Esophagus muscularis mucosa (tissue), 4 donors: ENCODE data around the genes ZNF710, SEMA4B and CIB1.

- PRO-cap = no peak
- RAMPAGE, long total RNA, 4 experiments = no peak in any of the 4 experiments
Observed at GRCh38 chr15:89674293-89674839, 4.8 kb downstream of the PLIN1 start.

GRCh38 chr15:89813527-89814542, 817 bp downstream of the ANPEP start:
- PRO-cap = no peak
- RAMPAGE, long total RNA, 4 experiments = no peak in any of the 4 experiments

- PRO-cap = bidirectional peak, plus-strand start at chr15:90001476, minus-strand start at chr15:90001376
- RAMPAGE, long total RNA, 4 experiments = start-site peak on the plus strand in 4 of 4 experiments, at chr15:90000767-90001579 at its widest, 23 to 30 reads per replicate
Observed at GRCh38 chr15:90000991-90001562, at the start of gene ZNF710. Gene ZNF710, plus strand, starts transcription at chr15:90001324.

GRCh38 chr15:90015791-90016192, 14.7 kb downstream of the ZNF710 start:
- PRO-cap = no peak
- RAMPAGE, long total RNA, 4 experiments = no peak in any of the 4 experiments

DNA sequence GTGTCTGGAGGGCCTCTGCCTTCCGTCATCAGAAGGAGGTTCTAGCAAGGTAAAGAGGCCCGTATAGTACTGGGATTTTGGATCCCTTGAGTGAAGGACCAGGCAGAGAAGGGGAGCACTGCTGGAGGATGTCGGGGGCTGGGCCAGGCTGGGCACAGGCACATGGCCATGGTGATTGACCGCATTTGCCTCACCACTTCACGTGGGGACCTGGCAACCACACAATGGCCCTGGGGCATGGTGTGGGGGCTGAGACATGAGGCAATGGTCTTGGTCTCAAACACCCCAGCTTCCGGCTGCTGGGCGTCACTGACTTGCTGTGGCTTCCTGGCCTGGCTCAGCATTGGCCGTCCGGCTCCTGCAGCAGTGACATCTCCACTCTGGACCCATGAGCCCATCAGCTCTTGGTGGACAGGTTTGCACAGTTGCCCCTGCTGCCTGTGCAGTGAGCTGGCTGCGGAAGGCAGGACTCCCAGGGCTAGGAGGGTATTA, 33.9 kb downstream of the ZNF710 start:
- PRO-cap = bidirectional peak, plus-strand start at position 343 of the sequence, minus-strand start at position 120 of the sequence
- RAMPAGE, long total RNA, 4 experiments = no peak in any of the 4 experiments

DNA sequence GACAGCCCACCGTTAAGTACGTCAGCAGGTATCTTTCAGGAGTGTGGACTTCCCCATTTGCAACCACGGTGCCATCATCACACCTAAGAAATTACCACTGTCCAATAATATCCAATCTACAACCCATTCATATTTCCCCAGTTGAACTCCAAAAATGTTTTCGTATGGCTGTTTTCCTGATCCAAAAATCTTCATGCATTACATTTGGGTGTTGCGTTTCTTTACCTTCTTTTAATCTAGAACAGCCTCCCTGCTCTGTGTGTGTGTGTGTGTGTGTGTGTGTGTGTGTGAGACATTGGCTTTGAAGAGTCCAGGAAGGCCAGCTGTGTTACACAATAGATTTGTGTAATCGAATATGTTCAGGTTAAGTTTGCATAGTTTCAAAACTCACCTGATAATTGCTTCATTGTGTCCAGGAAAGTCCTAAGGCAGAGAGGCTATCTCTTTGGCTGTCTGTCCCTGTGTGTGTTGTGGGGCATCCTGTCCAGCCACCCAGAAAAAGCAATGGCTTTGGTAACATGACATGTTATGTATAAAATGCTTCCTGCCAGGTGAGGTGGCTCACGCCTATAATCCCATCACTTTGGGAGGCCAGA, 37.4 kb downstream of the ZNF710 start:
- PRO-cap = no peak
- RAMPAGE, long total RNA, 4 experiments = no peak in any of the 4 experiments

DNA sequence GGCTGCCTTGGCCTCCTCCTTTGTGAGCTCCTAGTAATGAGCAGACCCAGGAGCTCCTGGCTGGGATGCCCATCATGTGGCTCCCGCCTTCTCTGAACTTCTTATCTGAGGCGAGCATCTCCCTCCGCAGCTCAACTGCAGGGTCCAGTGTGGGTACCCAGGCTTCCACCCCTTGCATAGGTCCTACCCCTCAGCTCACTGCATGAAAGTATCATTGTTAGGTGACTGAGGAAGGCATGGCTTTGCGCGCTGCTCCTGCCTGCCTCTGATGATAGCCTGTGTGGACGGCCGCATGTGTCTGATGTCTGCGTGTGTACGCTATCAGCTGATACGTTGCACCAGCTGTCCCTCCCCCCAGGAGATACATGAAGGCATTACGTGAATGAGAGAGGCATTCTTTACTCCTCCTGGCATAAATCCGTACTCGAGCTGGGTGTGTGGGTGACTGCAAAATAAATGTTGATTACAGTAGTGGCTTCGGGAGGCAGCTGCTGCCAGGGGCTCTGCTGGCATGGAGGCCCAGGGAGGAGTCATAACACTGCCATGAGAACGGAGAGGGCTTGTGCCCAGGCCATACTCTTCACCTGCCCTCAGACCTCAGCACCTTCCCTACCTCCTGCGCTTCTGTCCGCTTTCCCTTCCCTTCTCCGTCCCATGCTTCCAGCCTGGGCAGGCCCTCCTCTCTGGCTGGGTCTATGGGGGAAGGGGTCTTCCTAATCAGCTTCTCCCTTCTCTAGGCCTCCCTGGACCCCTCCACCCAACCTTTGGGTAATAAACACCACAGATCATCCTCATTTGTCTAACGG, 48.8 kb downstream of the ZNF710 start:
- PRO-cap = no peak
- RAMPAGE, long total RNA, 4 experiments = no peak in any of the 4 experiments

- PRO-cap = no peak
- RAMPAGE, long total RNA, 4 experiments = no peak in any of the 4 experiments
Observed at GRCh38 chr15:90053567-90054356, 48.5 kb downstream of the IDH2 start.

- PRO-cap = no peak
- RAMPAGE, long total RNA, 4 experiments = no peak in any of the 4 experiments
Observed at GRCh38 chr15:90087922-90088422, 14.3 kb downstream of the IDH2 start.

DNA sequence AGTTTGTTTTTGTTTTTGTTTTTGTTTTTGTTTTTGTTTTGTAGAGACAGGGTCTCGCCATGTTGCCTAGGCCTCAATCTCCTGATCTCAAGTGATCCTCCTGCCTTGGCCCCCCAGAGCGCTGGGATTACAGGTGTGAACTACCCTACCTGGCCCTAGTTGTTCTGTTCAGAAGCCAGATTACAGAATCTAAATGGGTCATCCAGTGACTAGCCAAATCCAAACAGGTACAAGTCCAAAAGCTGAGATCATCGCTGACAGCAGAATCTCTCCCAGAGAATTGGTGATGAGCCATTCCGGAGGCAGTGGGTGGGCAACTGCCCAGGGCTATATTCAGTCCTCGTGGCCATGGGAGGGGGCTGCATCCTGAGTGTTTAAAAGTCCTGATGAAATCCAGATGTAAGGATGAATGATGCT, 47.5 kb upstream of the SEMA4B start:
- PRO-cap = no peak
- RAMPAGE, long total RNA, 4 experiments = no peak in any of the 4 experiments

GRCh38 chr15:90200595-90201833, at the start of gene SEMA4B:
Gene SEMA4B, plus strand, starts transcription at chr15:90201330.
- PRO-cap = bidirectional peak, plus-strand start at chr15:90201351, minus-strand start at chr15:90201254; bidirectional peak, plus-strand start at chr15:90201558, minus-strand start at chr15:90201552
- RAMPAGE, long total RNA, 4 experiments = no peak in any of the 4 experiments

DNA sequence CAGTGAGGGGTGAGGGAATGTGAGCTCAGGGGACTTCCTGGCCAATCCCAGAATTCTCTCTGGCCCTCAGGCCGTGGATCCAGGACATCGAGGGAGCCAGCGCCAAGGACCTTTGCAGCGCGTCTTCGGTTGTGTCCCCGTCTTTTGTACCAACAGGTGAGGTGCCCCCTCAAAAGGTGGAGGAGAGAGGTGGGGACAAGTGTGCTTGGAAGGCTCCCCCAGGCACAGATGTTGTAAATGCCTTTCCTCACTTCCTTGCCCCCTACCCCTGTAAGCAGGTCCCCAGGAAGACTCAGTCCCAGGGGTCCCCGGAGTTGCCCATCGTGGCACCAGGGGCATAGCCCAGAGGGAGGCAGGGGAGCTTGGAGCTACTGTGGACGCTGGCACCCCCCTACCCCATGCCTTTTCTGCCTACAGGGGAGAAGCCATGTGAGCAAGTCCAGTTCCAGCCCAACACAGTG, 6.2 kb downstream of the CIB1 start:
- PRO-cap = no peak
- RAMPAGE, long total RNA, 4 experiments = no peak in any of the 4 experiments

DNA sequence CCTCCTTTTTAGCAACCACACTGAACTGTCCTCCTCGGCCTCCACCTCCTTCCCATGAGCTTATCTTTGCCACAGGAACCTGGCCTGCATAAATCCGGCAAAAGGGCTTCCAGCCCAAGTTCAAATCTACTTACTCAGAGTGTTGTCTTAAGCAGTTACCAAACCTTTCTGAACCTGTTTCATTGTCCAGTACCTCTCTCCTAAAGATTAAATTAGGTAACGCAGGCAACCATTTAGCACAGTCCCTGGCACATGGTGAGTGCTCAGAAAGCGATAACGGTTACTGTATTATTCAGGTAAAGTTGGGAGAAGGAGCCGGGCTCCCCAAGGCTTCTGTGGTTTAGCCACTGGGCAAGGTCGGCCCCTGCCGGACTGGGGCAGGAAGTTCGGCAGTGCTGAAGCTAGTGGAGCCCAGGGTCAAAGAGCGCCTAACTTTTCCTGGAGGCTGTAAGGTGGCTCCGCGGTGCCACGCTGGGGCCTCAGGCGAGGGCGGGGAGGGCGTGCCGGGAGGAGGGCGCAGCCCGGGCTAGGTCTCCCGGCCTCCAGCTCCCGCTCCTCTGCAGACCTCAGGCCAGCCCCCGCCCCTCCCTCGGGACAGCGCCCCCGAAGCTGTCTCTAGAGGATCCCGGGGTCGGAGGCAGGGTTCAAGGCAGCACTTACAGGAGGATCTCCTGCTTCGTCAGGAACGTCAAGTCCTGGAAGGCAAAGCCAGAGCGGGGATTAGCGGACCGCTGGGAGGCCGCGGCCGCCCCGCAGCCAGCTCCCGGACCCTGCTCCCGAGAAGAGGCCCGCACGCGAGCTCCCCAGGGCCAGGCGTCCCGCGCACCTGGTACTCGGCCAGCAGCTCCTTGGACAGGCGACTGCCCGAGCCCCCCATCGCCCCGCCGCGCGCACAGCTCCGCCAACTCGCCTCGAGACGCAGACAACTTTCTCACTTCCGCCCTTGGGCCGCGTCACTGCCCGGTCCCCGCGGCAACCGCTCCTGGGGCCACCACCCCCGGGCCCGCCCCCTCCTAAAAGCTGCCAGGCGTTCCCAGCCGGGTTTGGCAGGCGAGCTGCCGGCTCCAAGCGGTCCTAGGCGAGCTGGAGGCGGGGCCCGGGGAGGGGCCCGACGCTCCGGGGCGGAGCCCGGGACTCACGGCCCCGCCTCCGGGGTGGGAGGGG, at the start of gene CIB1:
TSS of gene CIB1 (minus strand) at position 933 of the 1,164 bp plus-strand sequence.
- PRO-cap = bidirectional peak, plus-strand start at position 482 of the sequence, minus-strand start at position 377 of the sequence; bidirectional peak, plus-strand start outside the sequence, minus-strand start at position 958 of the sequence
- RAMPAGE, long total RNA, 4 experiments = start-site peak on the minus strand in 4 of 4 experiments, centred at positions 924 to 929 of the sequence, 76 to 319 reads per replicate

DNA sequence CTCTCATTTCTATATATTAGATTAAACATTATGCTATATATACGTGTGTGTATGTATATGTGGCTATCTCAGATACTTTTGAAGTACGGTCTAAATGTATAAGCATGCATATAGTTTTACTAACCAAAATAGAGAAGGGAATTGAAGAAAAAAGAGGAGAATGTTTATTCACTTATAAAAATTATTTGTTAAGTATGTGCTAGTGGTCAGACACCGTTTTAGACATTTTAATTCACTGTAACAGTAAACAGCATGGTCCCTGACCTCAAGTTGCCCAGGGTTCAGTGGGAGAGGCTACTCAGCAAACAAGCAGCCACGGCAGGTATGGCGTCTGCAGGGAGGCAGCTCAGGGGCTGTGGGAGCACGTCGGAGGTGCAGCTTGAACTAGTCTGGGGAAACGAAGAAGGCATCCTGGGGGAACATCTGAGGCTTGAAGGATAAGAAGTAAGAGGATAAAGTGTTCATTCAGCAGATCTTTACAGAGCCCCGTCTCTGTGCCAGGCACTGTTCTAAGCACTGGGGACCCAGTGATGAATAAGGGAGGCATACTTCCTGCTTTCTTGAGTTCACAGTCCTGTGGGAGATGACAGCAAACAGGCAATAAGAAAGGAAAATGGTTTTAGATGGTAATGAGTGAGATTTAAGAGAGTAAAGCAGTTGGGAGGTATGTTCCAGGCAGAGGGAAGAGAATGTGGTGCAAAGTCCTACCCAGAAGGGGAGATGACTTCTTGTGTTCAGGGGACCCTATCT, 66.1 kb downstream of the CRTC3 start:
- PRO-cap = no peak
- RAMPAGE, long total RNA, 4 experiments = no peak in any of the 4 experiments

GRCh38 chr15:90607309-90607714, 77.6 kb downstream of the CRTC3 start:
- PRO-cap = no peak
- RAMPAGE, long total RNA, 4 experiments = no peak in any of the 4 experiments

DNA sequence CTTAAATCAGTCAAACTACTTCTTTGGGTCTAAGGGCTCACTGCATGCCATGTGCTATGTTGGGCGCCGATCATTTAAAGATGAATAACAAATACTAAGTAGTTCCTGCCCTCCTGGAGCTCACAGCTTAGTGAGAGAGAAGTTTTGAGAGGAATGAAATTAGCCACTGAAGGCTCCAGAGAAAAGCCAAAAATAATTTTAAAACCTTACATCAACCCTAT, 44.5 kb downstream of the BLM start:
- PRO-cap = no peak
- RAMPAGE, long total RNA, 4 experiments = no peak in any of the 4 experiments

- PRO-cap = bidirectional peak, plus-strand start at chr15:90762304, minus-strand start at chr15:90762083
- RAMPAGE, long total RNA, 4 experiments = no peak in any of the 4 experiments
Observed at GRCh38 chr15:90761951-90762649, 45.0 kb downstream of the BLM start.

- PRO-cap = no peak
- RAMPAGE, long total RNA, 4 experiments = no peak in any of the 4 experiments
Observed at GRCh38 chr15:90845013-90845659, 23.3 kb upstream of the FURIN start.

DNA sequence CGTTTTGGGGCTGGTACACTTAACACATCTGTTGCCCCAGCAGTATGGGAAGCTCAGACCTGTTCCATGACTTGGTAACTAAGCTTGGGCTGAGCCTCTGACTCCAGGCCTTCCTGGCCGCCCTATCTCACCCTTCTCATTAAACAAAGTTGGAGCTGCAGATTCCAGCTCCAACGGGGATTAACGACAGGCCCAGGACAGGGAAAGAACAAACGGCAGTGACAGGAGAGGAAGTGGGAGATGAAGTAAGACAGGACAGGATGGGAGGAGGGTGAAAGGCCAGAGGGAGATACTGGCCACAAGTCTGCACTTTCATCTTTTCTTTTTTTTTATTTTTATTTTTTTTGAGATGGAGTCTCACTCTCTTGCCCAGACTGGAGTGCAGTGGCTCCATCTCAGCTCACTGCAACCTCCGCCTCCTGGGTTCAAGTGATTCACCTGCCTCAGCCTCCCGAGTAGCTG, 8.5 kb upstream of the FURIN start:
- PRO-cap = no peak
- RAMPAGE, long total RNA, 4 experiments = no peak in any of the 4 experiments

DNA sequence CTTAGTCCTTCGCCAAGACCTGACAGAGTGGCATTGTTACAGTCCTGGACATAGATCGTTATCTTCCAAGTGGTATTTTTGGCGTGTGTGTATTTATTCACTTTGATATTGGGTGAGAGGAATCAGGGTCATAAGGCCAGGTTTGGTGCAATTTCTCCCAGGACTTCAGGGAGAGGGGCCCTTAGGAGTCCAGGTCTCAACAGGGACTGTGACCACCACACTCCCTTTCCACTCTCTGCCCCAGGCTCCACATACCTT, 7.8 kb upstream of the FURIN start:
- PRO-cap = no peak
- RAMPAGE, long total RNA, 4 experiments = no peak in any of the 4 experiments